M059J (cell line): ENCODE data around the genes GABRB2, CCNG1 and NUDCD2.

DNA sequence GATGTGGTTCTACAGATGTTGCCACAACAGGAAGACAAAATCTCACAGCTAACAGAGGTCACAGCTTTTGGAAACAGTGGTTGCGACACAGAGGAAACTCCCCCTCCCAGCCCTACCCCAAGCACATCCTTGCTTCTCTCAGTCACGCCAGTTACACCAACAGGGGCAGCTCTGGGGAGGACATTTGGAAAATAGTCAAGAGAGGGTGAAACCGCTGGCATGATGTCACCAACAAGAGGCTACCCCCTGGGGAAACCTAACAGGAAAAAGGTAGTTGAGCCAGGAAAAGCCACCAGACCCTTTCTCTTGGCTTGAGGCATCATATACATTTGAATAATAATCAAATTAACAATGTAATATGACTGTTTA is 82.1 kb upstream of the IL12B start:
- RAMPAGE, long total RNA = no peak

DNA sequence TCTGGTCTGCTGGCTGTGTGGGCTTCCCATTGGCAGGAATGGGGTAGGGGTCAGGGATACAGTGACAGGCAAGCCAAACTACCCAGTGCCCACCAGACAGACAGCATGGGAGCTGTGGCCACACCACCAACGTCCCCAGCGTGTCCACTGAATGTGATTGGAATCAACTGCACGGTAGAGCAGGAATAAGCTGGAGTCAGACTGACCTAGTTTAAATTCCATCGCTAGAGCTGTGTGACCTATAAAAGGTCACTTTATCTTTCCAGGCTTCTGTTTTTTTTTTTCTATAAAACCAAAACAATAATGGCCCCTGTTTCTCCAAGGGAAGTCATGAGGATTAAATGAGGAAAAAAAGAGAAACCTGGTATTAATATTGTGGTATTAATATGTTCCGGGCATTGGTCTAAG is 50.6 kb upstream of the PWWP2A start:
- RAMPAGE, long total RNA = no peak

- RAMPAGE, long total RNA = no peak
These were observed 19.5 kb upstream of the FABP6 start for GRCh38 chr5:160209816-160210271.

- RAMPAGE, long total RNA = no peak
These were observed 1.0 kb downstream of the SLU7 start for GRCh38 chr5:160417680-160418402.

DNA sequence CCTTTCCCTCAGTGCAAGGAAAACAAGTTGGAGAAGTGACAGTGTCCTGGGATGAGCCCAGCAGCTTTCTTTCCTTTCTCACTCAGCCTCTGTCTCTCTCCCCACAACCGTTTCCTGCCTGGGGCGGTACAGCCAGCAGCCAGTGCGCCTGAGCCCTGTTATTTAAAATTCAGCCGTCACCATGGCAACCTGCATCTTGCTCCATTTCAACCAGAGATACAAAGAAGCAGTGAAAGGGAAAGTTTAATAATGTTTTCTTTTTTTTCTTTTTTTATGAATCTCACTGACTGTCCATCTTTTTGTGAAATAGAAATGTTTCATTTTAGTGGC is 85.0 kb downstream of the PTTG1 start:
- RAMPAGE, long total RNA = no peak

DNA sequence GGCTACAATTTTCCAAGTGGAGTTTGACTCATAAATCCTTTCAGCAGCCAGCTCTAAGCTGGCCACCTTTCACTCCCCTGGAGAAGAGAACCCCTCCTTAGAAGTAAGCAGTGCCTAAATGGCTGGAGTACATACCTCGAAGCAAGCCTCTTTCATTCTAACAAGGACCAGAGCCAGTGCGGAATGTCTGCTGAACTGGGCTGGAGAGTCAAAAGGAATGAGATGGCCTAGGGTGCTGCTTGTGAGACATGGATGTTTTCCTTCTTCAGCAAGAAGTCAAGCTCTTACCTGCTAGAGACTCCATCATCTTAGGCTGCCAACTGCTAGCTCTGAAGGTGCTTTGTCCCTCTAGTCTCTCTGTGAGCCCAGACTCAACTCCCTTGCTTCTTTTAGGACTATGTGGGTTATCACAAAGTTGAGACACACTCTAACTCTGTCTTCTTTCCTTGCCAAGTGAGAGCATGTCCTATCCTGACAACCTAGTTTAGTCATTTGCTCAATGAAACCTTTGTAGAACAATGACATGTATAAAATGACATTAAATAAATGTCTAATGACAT is 168.5 kb downstream of the ATP10B start:
- RAMPAGE, long total RNA = no peak

DNA sequence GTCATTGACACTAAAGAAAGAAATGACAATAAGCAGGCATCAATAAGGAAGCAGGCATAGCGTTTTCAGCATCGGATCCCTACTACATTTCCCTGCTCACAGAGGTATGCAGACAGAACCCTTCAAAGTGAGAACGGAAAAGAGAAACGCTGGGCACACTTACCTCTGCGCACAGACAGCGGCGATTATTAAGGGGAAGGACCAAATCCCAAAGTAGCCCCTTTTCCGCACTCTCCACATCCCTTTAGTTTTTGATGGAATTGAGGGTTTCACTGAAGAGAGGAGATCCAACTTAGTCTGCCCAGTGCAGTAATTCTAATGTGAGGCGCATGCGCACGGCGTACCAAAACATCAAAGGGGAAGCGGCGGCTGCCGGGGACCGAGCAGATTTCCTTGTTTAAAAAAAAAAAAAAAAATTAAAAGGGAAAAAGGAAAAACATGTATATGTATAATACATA is at the start of gene GABRB2:
Gene GABRB2, minus strand, starts transcription at position 322 of the 458 bp plus-strand sequence.
- RAMPAGE, long total RNA = no peak

- RAMPAGE, long total RNA = no peak
These were observed 554.1 kb upstream of the CCNG1 start for GRCh38 chr5:162883371-162883691.

GRCh38 chr5:163437442-163438402 is at the start of gene CCNG1:
Gene CCNG1 (plus strand): TSS chr5:163437595.
- RAMPAGE, long total RNA = start-site peak on the plus strand at chr5:163437591-163437607, 81 and 35 reads in 2 replicates

DNA sequence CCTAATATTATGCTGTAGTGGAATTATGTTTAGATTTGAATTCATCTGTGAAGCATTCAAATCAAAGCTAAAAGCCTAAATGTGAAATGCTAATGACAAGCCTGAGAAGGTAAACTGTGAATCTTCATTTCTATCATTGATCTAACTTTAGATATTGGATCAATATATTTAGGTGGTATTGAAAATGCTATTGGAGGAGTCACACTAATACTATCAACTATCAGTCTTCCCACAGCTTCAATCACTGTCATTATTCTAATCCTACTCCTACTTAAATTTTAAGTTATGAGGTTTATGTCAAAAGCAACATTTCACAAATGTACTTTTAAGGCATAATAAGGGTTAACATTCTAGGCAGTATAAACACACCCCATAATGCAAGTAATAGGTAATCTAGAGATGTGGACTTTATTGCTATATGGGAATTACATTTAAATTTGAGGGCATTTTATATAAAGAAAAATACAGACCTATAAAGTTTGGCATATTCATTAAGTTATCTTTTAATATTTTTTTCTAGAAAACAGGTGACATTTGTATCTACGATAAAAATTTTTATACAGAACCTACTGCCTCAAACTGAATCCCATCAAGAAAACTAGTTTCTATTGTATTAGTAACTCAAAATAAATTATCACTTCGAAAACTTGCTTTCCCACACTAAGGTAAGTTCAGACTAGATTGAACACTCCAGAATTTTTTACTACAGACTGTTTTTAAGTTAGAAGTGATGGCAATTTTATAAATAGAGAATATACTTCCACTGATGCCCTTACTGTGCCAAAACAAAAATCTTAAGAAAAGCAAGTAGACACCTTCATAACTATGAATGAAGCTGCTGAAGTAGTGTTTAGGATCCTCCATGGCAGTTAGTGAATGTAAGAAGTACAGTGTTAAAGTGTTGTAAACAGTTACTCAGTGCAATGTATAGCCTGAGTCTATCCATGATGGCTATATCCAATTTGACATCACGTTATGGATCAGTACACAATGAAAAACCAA is 6.7 kb downstream of the CCNG1 start:
- RAMPAGE, long total RNA = no peak

DNA sequence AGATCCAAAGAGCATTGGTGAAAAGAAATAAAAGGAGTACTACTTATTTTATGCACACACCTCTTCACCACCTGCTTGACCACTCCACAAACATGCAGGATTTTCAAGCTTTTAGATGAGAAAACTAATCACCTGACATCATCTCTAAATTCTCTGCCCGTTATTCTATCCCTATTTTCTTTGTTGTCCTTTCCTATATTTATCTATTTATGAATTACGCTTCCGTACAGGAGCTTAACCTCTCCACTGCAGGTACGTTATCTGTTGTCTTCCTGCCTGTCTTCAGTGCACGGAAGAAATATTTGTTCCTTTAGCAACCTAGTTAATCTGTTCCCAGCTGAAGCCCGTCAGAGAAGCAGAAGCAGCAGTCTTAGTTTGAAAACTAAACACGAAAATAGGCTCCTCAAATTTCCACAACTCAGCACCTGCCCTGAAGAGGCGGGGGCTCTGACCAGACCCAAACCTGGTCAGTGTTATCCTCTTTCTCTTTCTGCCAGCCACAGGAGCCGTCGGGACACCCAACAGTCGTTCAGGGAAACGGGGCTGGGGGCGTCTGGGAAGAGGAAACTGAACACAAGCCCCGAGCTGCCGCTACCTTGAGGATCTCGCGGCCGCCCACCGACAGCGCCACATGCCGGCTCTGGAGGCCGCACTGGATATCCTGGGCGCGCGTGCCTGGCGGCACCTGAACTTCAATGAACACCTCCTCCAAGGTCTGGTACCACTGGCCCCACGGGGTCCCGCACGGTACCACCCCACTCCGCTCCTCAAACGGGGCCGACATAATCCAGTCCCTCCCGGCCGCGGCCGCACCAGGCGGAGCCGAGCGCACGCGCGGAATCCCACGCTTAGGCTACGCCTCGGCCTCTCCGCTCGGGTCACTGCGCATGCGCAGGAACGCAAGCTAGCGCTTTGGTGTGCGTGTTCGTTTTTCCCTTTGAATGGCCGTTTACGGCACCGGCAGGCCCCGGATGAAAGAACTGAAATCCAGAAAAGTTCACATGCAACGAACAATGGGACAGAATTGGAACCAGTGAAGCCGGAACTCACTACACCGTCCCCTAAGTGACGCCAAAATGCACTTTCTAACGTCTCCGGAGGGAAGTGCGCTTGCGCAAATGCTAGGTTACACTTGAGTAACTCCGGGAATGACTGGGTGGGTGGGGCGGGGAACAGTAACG is at the start of gene NUDCD2:
Gene NUDCD2, minus strand, starts transcription at position 836 of the 1,181 bp plus-strand sequence.
- RAMPAGE, long total RNA = start-site peak on the minus strand centred at position 836 of the sequence, 75 bp wide, 366 and 80 reads in 2 replicates

GRCh38 chr5:163706059-163706364 is 200.6 kb downstream of the MAT2B start:
- RAMPAGE, long total RNA = no peak

DNA sequence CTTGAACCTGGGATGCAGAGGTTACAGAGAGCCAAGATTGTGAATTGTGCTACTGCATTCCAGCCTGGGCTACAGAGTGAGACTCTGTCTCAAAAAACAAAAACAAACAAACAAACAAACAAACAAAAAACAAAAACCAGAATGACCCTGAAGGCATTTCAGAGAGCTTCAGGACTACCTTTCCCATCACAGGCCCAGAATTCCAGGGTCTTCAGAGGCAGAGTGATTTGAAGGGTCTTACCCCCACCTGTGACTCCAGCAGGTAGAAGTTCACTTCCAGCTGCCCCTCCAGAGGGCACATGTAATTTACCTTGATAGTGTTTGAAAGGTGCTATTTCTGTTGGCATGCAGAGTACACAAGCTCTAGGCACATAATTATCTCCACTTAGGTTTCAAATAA is 952.3 kb downstream of the MAT2B start:
- RAMPAGE, long total RNA = no peak

GRCh38 chr5:166758110-166758614 is 220.7 kb upstream of the TENM2 start:
- RAMPAGE, long total RNA = no peak

GRCh38 chr5:167315957-167316156 is 337.0 kb downstream of the TENM2 start:
- RAMPAGE, long total RNA = no peak

GRCh38 chr5:168293784-168294284 is 2.4 kb downstream of the WWC1 start:
- RAMPAGE, long total RNA = no peak

DNA sequence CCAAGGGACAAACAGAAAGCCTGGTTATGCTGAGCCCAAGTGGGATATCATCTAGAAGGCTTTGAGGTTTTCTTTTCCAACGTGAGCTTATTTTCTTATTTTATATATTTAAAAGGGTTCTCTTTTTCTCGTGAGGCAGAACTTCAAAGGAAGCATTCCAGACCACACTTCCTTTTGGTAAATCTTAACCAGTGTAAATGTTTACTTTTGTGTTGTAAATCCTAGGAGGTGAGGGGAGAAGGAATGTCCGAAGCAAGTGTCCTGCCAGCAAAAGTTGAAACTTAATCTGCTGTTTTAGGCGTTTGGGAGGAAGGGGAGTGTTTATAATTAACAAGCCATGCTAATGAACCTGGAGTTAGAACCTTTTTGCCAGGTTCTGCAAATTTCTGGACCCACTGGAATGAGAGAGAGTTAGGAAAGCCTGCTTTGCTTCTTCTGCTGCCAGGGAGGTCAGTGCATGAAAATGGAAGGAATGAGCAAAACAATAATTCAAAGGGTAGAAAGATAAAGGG is 37.9 kb downstream of the WWC1 start:
- RAMPAGE, long total RNA = no peak

DNA sequence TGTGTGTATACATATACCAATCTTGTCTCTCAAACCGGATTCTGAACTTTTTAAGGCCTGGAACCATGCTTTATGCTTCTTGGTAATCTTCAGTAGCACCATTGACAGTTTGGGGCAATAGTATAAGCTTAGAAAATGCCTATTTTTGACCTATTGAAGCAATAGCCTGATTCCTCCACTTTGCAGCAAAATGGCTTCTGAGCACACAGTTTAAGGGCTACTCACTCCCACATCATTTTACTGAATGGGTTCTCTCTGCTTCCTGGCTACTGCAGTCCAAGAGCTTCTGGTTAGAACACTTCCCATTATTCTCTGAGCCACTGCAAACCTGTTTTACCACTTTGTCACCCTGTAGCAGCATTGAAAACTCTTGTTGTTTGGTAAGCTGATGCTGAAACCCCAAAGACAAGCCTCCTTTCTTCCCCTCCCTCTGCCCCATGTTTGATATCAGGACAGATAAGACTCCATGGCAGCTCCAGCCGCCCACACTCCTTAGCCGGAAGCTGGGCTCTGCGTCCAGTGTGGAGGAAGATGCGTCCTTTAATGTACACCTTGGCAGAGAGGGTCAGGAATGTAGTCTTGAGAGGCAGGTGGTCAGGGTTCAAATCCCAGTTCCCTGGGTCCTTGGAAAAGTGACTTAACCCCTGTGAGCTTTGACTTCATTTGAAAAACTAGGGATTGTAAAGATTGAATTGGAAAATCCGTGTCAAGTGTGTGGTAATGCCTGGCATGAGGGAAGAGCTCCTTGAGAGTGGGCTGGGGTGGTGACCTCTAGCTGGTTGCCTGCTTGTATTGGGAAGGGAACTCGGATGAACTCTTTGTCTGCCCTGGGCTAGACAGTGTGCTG is 84.3 kb upstream of the RARS1 start:
- RAMPAGE, long total RNA = no peak

DNA sequence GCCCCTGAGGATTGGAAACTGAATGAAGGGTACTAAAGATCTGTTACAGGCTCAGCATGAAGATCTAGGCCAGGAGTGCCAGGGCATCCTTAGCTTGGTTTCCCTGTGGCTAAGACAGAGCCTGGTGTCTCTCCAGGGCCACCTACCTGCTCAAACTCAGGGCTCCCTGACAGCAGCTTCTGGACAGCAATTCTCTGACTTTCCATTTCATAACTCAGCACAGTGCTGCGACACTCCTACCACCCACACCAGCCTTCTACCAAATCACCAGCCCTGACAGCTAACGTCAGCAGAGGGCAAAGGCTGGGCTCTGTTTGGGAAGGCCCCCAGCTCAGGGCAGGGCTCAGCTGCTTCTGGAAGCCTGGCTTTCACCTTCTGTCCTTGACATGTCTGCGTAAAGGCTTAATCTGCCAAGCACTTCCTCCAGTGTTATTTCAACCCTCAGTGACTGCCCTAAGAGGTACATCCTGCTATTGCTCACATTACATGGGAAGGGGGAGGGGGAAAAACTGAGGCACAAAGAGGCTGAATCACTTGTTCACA is 102.4 kb upstream of the PANK3 start:
- RAMPAGE, long total RNA = no peak

DNA sequence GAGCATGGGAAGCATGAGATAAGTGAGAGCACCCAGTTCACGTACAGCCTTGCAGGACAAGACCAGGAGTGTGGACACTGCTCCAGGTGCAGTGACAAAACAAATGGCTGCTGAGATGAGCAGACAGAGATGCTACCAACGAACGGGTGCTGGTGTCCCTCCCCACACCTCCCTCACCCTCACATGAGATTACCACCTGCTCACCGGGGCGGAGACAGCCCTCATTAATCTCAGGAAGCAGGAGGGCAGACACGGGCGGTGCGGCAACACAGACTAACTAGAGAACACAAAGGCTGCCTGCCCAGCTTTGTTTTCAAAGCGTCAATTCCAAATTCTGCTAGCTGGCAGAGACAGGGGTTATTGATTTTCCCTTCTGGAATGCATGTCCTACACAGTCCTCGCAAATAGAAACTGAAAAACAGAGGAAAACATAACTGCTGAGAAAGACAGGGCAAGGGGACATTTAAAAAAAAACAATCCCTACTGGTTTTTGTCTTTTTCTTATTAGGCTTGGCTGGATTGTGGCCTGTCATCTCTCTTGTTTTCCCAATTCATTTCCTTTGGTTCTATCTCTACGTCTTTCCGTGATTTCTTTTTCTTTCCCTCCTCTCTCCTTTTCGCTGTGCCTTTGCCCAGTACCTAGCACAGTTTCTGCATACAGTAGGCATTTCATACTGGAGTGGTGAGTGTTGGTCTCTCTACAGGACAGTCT is 298.4 kb upstream of the PANK3 start:
- RAMPAGE, long total RNA = no peak